Zone of skin (tissue), 1 donor: ENCODE measurements around a stretch of chr14.

DNA sequence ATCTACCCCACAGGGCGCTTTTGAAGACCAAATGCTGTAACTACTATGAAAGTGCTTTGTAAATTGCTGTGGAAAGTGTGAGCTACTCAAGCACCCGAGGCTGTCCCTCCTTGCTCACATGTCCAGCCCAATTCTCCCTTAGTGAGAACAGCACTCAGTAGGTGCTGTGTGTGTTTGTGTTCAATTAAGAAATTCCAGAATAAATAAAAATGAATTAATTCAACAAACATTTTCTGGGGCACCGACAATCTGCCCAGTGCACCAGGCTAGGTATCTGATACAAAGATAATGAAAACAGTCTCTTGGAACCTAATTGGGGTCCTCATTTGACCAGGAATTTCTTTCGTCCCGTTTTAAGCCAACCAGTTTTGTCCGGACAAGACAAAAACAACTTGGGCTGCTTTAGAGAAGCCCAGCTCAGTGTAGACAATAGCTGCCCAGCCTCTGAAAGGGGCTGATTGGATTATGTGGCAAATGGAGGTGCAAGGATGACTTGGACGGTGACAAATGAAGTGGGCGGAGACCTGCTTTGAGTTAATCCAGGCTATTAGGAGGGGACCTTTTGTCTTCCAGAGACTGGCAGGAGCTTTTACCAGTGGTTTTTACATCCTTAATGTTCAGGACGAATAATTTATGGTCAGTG, 73.0 kb downstream of the RTL1 start:
- RRBS, result no CpG with 5 or more reads among the region's 9 CpGs

- RRBS, result 88% methylated on average over 1 of the region's 25 CpGs
Measured at GRCh38 chr14:100860477-100861355, 42.8 kb downstream of the RTL1 start.

- RRBS, result no CpG with 5 or more reads among the region's 5 CpGs
Measured at GRCh38 chr14:100968704-100969046, 65.2 kb upstream of the RTL1 start.

GRCh38 chr14:101005401-101006002, 102.0 kb upstream of the RTL1 start:
- RRBS, result 72% methylated on average over 6 of the region's 11 CpGs

GRCh38 chr14:101335280-101335732, 426.2 kb upstream of the PPP2R5C start:
- RRBS, result no CpG with 5 or more reads among the region's 10 CpGs

GRCh38 chr14:101364095-101364514, 397.4 kb upstream of the PPP2R5C start:
- RRBS, result no CpG with 5 or more reads among the region's 9 CpGs

DNA sequence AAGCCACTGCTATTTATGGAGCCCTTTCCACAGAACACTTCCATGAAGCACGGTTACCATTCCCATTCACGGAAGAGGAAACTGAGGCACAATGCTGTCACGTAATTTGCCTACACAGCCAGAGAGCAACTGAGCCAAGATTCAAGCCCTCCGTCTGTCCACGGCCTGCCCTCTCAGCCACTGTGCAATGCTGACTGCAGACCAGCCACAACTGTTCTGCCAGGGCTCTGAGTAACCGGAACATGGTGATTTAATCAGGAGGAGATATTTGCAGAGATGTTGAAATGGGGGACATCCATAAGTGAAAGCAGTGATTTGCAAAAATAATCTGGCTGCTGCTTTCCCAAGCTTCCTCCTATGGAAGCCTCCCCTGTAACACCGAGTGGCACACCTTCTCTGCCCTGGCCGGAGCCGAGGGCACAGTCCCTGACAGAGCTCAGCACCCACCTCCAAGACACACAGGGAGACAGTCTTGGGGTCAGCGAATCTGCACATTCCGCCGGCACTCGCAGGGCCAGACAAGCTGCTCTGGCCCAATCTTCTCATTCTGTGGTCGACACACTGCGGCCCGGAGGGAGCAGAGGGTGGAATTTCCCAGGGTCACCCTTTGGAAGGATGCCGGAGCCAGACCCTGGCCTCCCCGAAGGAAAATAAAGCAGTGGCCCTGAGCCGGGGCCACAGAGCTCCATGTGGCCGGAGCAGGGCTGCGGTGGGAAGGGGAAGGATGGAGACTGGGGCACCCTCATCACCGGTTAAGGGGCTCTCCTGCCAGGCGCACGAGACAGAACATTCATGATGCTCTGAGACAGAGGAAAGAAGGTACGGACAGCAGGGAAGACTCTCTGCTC, 358.4 kb upstream of the PPP2R5C start:
- RRBS, result 81% methylated on average over 13 of the region's 25 CpGs

- RRBS, result no CpG with 5 or more reads among the region's 12 CpGs
Measured at GRCh38 chr14:101475876-101476238, 285.7 kb upstream of the PPP2R5C start.

GRCh38 chr14:101535009-101535668, 226.4 kb upstream of the PPP2R5C start:
- RRBS, result no CpG with 5 or more reads among the region's 12 CpGs

DNA sequence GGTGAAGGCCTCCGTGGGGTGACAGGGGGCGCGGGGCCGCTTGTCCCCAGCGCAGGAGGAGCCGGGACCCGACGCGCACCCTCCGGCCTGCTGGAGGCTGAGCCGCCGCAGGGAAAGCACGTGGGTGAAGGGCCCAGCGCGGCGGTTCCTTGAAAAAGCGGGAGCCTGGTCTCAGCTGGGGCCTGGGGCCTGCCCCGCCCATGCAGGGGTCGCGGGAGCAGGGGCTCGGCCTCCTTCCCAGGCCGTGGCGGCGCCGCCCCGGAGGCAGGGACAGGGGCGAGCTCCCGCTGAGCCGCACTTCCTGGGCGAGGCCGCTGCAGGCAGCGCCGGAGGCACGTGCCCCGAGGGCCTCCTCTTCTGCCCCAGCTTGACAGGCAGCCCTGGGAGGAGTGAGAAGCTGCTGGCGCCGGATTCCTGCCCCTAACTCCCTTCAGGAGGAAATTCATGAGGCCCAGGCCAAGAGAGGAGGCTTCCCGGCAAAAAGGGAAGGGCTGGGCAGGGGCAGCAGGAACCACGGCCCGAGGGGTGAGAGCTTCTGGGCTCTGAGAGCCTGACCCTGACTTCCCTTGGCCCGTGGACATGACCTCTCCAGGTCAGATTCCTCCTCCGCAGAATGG, 55.4 kb upstream of the PPP2R5C start:
- RRBS, result 9% methylated on average over 19 of the region's 42 CpGs

DNA sequence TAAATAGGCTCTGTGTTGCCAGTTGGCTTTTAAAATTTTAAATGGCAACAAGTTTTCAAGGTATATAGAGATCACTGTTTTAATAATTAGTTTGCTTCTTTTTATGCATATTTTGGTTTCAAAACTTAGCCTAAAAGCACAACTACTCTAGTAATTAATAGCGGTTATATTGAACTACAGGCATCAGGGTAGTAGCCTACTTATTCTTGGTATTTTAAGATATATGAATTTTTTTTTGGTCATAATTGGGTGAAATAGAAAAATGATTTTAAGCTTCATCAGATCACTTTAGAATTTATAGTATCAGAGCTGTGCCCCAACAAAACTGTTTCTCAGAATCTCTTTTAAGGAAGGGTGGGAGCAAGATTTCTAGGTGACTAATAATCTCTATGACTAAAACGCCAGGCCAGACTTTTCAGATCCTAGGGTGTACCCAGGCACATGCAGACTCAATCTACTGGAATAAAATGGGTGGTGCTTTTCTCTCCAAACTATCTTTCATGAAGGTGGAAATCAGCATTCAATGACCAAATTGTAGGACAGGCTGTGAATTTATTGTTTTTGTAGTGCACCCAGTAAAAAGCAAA, 49.2 kb downstream of the PPP2R5C start:
- RRBS, result no CpG with 5 or more reads among the region's 2 CpGs

- RRBS, result no CpG with 5 or more reads among the region's 12 CpGs
Measured at GRCh38 chr14:101832926-101833508, 71.5 kb downstream of the PPP2R5C start.

- RRBS, result no CpG with 5 or more reads among the region's 10 CpGs
Measured at GRCh38 chr14:101925890-101926532, 38.4 kb upstream of the DYNC1H1 start.

GRCh38 chr14:101926533-101927064, 37.8 kb upstream of the DYNC1H1 start:
- RRBS, result no CpG with 5 or more reads among the region's 6 CpGs

DNA sequence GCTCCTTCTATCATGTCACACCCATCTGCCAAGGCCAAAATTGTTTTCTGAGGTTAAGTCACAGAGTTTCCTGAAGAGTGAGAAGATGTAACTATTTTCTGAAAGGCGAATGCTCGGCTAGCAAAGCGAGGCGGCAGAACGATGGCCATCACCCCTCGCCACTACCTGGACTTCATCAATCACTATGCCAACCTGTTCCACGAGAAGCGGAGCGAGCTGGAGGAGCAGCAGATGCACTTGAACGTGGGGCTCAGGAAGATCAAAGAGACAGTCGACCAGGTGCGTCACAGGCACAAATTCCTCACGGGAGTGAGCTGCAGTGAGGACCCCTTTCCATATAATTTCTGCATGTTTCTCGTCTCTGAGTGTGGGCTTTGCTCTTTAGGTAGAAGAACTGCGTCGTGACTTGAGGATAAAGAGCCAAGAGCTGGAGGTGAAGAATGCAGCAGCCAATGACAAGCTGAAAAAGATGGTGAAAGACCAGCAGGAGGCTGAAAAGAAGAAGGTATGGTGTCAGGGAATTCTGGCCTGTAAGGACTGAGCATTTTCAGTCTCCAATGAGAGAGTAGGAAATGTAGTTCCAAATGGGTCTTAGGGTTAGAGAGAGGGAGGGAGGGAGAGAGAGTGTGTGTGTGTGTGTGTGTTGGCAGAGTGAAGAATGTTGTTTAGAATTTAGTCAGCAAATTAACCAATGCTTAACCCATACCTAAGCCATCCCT, 57.3 kb downstream of the HSP90AA1 start:
- RRBS, result no CpG with 5 or more reads among the region's 16 CpGs

DNA sequence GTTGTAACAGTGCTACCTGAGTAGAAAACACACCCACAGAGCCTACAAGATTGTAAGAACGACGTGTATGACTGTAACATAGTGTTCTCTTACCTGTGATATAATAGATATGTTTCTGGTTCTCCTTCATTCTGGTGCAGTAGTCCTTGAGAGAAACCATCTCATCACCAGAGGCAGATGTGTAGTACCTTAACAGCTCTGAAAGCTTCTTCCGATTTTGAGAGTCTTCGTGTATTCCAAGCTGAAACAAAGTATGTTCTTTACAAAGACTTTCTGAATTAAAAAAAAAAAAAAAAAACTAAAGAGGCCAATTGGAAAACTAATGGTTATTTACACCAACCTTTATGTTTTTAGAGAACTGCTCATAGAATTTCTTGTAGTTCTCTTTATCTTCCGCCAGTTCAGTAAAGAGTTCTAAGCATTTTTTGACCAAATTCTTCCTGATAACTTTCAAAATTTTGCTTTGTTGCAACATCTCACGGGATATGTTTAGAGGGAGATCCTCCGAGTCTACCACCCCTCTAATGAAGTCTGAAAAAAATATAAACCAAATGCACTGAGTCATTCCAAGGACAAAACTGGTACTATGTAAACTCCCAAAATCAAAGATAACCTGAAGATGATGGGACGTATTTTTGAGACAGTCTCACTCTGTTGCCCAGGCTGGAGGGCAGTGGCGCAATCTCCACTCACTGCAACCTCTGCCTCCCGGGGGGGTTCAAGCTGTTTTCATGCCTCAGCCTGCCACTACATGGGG, 3.2 kb downstream of the HSP90AA1 start:
- RRBS, result no CpG with 5 or more reads among the region's 10 CpGs

- RRBS, result no CpG with 5 or more reads among the region's 14 CpGs
Measured at GRCh38 chr14:102326521-102326984, 7.0 kb downstream of the ZNF839 start.

- RRBS, result no CpG with 5 or more reads among the region's 10 CpGs
Measured at GRCh38 chr14:102418364-102418888, 55.7 kb downstream of the TECPR2 start.

DNA sequence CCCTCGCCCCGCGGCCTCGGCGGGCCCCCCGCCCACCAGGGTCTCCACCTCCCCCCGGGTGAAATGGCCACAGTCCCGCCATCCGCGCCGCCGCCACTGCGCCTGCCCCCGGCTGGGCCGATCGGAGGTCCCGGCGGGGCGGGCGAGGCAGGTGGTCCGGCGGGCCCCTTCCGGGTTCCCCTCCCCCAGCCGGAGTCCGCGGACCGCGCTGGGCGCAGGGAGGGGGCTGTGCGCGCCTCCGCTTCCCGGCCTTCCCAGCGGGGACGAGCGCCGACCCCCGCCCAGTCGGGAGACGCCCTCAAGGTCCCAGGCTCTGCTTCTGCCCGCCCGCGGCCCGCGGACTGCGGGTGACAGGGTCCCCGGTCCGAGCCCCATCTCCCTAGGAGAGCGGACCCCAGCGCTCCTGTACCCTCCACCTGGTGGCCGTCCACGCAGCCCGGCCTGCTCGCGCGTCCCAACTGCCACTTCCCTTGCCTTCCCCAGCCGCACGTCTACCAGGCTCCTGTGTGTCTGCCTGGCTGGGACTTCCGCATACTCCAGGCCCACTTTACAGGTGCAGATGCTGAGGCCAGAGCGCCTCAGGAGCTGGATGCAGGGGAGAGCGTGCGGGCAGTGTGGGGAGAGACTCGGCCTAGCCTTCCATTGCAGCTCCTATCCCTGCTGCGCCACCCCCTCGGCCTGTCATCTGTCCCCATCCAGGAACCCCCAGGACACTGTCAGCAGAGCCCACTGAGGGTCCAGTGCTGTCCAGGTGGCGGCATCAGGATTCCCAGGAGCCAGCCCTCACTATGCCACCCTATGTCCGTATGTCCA, 7.8 kb upstream of the ANKRD9 start:
- RRBS, result 4% methylated on average over 35 of the region's 67 CpGs

DNA sequence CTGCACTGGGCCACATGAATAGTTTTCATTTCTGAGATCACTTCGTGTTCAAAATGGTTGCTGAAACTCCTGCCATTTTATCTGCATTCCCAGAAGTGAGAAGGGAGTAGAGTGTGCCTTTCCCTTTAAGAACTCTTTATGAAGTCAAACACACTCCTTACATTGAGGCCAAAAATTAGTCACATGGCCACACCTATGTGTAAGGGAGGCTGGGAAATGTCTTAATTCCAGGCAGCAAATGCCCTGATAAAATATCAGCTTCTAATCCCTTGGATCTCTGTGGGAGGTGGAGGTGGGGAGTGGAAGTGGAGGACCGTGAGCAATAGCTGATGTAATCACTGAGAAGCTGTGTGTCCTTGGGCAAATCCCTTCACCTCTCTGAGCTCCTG, 22.6 kb upstream of the ANKRD9 start:
- RRBS, result no CpG with 5 or more reads among the region's 2 CpGs